ENCODE measurements around the genes LDOC1 and HSFX2.

- PRO-cap = no peak
Measured at GRCh38 chrX:139923889-139924415, 8.9 kb downstream of the ATP11C start.

- PRO-cap = bidirectional peak, plus-strand start at chrX:139933611, minus-strand start at chrX:139933525
Measured at GRCh38 chrX:139933360-139933865, 560 bp upstream of the ATP11C start.

DNA sequence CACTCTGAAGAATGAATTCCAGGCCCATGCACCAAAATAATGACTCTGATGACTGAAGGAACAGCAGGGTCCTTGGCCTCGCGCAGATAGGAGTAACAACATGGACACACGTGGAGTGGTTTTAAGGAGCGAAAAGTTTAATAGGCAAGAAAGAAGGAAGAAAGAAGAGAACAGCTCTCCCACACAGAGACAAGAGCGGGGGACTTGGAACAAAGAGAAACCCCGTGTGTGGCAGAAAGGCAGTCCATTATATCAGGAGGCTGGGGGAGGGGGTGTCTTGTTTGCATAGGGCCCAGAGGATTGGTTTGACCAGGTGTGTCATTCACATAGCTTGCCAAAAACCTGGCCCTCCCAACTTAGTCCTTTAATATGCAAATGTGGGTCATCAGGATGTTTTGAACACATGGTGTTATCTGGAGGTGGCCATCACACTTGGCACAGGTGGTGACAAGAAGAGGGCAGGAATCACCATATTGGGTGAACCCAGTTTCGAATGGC lies 181.2 kb upstream of the SPANXB1 start:
- PRO-cap = no peak

DNA sequence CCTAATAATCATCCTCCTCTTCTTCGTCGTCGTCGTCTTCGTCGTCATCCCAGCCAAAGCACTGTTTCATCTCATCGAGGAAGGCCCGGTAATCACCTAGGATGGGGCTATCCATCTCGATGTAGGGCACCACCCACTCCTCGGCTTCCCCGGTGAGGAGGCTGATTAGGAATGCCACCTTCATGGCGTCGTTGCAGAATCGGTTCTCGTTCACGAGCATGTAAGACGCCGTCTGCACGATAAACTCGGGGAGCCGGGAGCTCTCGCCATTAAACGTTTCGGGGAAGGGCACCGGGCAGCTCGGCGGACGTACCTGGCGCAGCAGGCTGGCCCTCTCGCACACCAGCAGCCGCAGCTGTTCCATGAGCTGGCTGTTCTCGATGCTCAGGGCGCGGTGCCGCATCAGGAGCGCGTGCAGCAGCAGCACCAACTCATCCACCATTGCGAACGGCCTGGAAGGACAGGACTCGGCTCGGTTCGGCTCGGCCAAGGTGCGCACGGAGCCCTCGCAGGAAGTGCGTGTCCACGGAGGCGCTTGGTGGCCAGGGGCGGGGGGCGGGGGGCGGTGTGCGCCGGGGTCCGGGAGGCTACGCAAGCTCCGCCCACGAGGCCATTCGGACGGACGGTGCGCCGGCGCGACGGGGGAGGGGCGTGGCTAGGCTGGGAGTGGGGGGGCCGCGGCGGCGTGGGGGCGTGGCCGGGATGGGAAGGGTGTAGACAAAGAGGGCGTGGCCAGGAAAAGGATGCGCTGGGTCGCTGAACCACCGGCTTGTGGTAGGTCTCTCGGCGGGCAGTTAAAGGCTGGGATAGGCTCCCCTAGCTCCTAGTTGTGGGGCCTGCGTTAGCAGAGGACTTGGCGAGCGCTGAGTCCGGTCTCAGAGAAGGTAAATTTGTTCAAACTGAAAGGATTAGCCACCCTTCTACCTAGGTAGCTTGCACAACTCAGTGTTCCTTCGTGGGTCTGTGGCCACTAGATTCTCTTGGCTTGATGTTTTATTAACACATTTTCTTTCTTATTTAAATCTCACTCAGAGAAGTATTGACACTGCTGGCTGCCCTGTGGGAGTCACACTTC lies at the start of gene LDOC1:
LDOC1 (minus strand) TSS at position 550 of the 1,075 bp plus-strand sequence.
- PRO-cap = bidirectional peak, plus-strand start at position 720 of the sequence, minus-strand start at position 517 of the sequence

- PRO-cap = unidirectional peak, plus-strand start at chrX:143633191; unidirectional peak, plus-strand start at chrX:143633231
Measured at GRCh38 chrX:143633033-143633413, 2.9 kb downstream of the SLITRK4 start.

- PRO-cap = no peak
Measured at GRCh38 chrX:145631283-145631755, 186.3 kb upstream of the SLITRK2 start.

DNA sequence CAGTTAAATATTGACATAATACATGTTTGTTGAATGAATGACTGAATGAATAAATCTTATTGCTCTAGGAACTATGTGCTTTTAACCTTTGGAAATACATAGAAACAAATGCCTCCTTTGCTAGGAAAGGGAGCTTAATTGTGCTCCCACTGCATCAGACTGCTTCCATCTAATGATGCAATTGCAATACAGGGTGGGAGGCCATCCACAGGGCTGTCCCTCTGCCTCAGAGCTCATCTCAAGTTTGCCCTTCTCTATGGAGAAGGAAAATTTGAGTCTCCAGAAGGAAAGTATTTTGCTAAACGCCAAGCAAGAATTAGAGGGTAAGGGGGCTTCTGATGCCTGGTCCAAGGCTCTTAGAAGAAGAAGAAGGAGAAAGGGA lies 1.9 kb downstream of the SLITRK2 start:
- PRO-cap = no peak

DNA sequence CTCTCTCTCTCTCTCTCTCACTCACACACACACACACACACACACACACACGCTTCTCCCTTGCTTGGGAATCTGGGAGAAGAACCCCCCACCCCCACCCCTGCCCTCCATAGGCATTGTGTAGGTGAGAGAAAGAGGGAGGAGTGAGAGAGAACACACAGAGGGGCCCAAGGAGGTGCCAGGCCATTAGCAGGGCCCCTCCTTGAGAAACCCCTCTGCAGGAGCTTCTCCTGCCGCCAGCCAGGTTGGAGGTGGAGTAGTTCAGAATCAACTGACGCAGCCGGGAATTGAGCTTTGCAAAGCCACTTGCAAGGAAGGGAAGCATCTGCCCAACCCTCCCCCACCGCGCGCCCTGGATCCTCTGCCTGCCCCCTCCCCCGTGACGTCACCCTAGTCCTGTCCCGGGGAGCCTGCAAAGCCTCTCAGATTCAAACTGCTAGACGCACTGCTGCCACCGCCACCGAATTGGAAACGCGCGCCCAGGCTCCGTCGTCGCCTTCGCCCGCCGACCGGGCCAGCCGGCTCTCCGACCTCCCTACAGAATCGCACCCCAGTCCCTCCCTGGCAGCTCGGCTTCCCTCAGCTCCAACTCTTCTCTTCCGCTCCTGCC lies 3.6 kb downstream of the SLITRK2 start:
- PRO-cap = no peak

DNA sequence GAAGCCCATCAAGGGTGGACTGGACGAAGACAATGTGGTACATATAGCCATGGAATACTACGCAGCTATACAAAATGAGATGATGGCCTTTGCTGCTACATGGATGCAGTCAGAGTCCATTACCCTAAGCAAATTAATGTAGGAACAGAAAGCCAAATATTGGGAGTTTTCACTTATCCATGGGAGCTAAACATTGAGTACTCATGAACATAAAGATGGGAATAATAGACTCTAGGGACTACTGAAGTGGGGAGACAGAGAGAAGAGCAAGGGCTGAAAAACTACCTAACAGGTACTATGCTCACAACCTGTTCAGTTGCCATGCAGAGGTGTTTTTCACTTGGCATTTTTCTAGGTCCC lies 63.0 kb upstream of the CXorf51A start:
- PRO-cap = no peak

DNA sequence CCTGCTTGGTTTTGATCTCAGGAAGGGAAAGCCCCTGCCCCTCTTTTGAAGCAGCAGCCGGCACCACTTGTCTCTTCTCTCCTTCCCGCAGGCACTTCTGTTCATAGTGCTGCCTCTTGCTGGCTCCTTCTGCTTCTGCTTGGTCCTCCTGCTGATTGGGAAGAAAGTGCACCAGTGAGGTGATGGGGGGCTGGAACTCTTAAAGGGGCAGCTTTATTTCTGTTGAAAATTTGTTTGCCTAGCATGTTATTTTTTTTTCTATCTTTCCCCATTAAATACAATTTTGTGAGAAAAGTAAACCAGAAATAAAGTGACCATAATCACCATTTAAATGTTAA lies 2.2 kb upstream of the AFF2 start:
- PRO-cap = no peak

DNA sequence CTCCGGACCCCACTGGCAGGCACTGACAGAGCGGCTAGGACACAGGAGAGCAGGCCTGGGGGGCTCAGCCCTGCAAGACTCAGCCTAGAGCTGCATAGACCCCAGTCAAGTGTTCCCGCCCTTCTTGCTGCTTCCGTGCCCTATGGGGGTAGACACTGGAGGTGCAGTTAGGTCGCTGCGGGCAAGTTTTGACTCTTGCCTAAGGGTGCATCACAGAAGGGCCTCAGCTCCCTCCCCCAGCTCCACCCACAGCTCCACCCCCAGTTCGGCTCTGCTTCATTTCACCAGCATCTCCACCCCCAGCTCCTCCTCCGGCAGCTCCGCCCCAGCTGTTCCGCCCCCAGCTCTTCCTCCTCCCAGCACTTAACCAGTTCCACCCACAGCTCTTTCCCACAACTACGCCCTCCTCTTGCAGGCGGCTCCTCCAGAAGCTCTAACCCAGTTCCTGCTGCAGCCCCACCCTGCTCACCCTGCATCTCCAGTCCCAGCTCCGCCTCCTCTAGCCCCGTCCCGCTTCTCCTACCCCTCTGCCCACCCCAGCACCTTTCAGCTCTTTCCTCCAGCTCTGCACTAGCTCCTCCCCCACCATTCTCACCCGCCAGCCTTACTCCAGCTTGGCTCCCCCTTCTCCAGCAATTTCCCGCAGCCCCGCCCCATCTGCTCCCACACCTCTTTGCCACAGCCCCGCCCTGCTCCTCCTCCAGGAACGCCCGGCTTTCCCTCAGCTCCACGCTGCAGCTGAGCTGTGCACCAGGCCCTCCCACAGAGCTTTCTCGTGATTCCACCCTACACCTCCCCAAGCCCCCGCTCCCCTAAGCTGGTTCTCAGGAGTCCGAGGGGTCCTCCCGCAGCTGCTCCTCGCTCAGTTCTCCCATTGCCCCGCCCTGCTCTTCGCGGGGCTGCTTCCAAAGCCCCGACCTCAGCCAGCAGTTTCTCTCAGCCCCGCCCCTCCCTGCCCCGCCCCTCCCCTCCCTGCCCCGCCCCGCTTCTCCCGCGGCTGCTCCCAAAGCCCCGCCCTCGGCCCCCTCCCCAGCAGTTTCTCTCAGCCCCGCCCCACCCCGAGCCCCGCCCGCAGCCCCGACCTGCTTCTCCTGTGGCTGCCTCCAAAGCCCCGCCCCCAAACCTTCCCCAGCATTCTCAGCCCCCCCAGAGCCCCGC lies 1.3 kb upstream of the EOLA1 start:
- PRO-cap = unidirectional peak, plus-strand start at position 370 of the sequence; unidirectional peak, plus-strand start at position 481 of the sequence; unidirectional peak, minus-strand start at position 901 of the sequence

GRCh38 chrX:149595192-149595700 lies at the start of gene HSFX2:
Gene HSFX2 (minus strand): TSS chrX:149595314.
- PRO-cap = no peak

GRCh38 chrX:149818311-149818700 lies 36.6 kb downstream of the MAGEA9 start:
- PRO-cap = no peak

GRCh38 chrX:149829218-149830095 lies 47.7 kb downstream of the MAGEA9 start:
- PRO-cap = no peak

DNA sequence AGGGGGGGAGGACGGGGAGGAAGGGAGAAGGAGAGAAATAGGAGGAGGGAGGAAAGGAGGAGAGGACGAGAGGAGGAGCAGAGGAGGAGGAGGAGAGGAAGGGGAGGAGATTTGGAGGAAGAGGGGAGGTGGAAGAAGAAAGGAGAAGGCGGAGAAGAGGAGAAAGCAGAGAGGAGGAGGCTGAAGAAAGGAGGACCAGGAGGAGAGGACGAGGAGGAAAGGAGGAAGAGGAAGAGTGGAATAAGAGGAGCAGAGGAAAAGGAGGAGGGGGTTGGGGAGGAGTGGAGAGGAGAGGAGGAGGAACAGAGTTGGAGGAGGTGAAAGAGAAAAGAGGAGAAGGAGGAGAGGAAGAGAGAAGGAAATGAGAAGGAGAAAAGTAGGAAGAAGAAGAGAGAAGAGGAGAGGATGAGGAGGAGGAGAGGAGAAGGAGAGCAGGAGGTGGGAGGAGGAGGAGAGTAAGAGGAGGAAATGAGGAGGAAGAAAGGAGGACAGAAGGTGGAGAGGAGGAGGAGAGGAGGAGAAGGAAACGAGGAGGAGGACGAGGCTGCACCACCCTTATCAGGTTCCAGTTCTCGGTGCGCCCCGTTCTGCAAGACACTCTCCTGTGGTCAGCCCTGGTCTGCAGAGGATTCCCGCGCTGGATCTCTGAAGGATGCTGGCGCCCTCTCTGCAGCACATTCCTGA lies 6.6 kb upstream of the EOLA2 start:
- PRO-cap = no peak

DNA sequence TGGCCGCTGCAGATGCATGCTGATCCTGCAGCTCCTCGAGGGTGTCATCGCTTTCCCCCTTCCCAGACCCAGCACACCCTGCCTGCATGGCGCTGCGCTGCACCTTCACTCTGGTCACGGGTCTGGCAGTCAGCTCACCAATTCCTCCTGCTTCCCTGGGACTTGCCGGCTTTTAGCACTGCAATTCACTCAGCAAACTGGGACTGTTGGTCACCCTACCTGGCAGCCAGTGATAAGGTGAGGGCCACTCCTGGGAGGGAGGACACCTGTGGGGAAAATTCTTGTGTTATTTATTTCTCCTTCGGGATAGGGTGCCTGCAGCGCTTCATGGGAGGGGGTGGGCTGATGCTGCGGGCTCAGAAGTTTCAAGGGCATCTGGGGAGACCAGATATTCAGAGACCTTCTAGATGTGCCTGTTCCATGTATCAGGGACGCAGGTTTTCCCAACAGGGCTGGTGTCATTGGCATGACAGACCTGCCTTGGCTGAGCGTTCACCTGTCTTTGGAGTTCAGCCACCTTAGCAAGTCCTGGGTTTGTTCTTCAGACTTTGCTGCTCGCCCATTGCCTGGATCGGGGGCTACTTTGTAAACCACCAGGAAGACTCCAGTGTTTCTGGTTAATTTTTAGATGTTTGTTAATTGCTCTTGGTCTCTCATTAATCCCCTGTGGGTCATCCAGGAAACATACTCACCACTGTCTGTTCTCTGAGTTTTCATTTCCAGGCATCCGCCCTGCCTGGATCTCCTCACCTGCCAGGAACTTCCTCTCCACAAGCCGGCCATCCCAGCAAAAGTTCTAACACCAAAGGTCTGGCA lies 7.7 kb upstream of the EOLA2 start:
- PRO-cap = no peak

DNA sequence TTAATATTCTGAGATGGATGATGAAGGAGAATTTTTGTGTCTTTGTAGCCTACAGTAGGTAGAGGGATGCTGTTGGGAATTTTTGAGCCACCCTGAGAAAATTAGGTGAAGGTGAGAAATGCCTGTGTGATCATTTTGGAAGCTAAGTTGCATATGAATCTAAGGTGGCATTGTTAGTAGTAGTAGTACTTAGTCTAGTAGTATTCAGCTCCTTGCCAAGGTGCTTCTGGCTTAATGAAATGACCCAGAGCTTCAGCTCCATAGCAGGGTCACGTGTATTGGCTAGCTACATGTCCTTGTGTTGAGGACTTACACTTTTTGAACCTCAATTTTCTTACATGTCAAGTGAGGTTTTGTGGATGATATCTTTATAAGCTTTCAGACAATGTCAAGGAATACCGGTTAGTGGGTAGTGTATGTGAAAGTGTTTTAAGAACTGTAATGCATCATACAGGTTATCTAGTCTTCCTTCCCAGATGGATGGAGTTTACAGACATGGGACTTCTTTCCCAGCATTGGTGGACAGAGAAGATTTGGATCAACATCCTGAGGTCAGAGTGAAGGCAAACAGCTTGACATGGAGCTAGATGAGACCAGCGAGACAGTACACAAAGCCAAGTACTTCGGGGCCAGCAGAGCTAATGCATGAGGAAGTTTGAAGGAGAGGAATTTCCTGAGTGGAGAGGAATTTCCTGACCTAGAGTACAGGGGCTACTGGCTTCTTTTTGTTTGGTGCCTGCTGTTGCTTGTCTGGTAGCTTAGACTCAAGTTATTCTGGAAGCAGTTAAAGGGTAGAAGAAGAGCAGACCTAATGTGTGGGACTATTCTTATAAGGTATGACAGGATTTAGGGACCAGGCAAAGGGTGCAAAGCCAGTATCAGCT lies 68.8 kb upstream of the EOLA2 start:
- PRO-cap = no peak

DNA sequence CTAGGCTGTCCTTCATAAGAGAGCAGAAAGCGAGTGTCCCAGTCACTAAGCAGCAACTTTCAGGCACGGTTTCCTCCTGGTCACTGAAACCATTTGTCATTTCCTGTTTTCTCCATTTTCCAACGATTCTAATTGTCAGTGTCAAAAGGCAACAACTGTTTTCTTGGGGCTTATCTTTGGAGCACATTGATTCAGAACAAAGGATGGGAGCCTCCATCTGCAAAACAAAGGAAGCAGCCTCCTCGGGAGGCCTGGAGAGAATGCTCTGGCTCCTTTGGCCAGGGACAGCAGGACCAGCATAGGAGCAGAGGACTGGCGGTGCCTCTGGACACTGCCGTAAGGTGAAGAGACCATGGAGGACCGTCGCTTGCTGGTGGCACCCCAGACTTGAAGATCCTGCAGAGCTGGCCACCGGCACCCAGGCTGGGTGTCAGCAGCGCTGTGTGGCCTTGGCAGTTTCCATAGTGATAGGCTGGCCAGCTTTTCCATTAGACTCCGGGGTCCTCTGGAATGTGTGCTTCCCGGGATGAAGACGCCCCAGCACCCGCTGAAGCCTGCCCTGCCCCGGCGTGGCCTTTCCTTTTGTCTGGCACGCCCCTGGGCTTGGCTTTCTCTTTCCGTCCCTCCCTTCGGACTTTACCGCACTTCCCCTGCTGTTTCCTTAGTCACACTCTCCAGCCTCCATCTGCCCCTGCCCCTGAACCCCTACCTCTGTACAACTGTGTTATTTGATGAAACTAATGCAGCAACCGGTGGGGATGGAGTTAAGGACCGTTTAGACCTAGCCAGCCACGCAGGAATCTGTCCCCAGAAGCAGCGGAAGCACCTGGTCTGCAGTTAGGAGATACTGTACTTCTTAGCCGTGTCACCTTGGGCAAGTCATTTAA lies 61.0 kb upstream of the MTM1 start:
- PRO-cap = bidirectional peak, plus-strand start at position 686 of the sequence, minus-strand start at position 556 of the sequence

GRCh38 chrX:150513381-150513811 lies 55.0 kb upstream of the MTM1 start:
- PRO-cap = no peak

GRCh38 chrX:150568224-150568439 lies 289 bp upstream of the MTM1 start:
- PRO-cap = bidirectional peak, plus-strand start at chrX:150568637, minus-strand start at chrX:150568322